SEM (cell line): Measurements from ENCODE around the gene DDX27.

- PRO-cap, result no peak
Measured at GRCh38 chr20:47712958-47713686, 72.2 kb downstream of the SULF2 start.

DNA sequence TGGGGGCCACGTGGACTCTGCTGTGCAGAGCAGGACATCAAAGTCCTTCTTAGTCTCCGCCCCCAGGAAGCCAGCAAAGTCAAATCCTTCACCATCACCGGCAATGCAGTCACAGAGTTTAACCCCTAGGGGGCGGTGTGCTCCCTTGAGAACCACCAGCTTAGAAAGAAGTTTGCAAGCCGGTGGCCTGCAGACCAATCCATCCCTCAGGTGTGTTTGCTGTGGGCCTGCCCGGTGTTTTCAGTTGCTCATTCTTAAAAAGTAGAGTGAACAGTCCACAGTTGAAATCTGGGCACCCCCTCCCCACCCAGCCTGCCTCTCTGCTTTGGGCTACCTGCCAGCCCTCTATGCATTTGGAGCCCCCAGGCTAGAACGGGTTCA is 59.9 kb downstream of the SULF2 start:
- PRO-cap, result no peak

GRCh38 chr20:48192237-48192644 is 407.0 kb upstream of the SULF2 start:
- PRO-cap, result no peak

- PRO-cap, result no peak
Measured at GRCh38 chr20:48750463-48750877, 77.3 kb downstream of the PREX1 start.

GRCh38 chr20:48764806-48765235 is 63.0 kb downstream of the PREX1 start:
- PRO-cap, result no peak

DNA sequence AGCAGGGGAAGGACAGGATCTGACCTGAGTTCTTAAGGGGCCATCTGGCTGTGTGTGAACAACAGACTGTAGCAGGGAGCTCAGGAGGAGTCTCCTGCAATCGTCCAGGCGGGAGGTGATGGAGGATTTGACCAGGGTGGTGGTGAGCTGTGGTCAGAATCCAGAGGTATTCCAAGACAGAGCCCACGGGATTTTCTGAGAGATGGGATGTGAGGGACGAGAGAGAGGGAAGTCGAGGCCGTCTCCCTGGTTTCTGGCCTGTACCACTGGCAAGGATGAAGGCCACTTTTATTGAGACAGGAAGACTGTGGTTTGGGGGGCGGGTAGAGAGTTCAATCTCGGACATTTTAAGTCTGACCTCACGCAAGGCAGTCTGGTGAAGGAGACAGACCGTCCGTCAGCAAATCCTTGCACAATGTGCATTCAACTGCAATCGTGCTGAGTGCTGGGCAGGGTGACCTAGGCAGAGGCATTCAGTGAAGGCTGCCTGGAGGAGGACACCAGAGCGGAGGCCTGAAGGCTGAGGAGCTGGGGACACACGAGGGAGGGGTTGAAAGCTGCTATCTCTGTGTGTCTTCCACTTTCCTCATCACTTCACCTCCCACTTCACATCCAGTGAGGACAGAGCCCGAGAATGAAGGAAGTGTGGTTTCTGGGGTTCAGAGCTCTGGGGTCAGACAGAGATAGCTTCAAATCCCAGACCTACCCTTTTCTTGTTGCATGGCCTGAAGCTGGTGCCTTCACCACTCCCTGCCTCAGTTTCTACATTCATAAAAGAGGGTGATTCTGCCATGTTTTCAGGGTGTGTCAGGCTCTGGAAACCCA is 53.8 kb downstream of the PREX1 start:
- PRO-cap, result no peak

DNA sequence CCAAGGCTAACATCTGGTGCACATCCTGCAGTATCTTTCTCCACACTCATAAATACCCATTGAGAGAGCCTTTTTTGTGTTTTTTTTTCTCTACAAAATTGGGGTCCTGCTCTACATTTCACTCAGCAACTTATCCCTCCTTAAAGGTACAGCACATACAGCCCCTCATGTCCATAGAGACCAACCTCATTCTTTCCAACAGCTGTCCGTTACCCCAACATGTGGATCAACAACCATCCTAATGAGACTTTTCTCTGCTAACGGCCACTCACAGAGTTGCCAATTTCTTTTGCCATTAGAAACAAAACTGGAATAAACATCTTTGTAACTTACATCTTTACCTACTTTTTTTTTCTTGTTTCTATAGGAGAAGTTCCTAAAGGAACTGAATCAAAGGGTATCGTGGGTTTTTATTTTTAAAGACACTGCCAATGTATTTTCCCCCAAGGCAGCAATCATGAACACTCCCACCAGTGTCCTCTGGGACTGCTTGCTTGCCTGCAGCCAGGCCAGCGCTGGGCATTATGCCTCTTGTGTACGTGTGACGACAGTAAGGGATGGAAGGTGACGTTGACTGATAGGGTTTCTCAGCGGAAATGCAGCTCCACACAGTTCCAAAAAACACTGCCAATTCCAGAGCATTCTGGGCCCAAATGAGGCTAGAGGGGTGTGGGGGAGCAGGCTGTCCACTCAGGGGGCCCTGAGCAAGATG is 20.4 kb downstream of the PREX1 start:
- PRO-cap, result no peak

DNA sequence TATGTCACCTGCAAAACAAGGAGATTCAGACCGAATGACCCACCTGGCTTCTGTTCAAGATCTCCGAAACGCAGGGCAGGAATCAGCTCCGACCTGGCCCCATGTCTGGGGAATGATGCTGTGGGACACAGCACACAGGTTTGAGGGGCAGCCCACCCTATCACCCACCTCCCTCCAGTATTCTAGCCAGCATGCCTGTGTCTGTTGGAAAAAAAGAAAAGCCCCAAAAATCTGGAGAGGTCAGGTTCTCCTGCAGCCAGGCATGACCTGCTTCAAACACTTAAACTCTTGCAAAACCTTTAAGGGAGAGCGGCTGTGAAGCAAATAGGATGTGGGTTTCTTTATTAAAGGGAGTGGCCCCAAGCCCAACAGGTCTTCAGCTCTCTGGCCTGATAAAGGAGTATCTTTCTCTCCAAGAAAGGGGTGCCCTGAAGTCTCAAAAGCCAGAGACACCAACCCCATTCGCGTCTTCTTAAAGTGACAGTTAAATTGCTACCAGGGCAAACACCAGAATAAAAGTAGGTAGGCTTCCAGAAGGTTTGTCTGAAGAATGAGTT is 6.4 kb downstream of the PREX1 start:
- PRO-cap, result no peak

DNA sequence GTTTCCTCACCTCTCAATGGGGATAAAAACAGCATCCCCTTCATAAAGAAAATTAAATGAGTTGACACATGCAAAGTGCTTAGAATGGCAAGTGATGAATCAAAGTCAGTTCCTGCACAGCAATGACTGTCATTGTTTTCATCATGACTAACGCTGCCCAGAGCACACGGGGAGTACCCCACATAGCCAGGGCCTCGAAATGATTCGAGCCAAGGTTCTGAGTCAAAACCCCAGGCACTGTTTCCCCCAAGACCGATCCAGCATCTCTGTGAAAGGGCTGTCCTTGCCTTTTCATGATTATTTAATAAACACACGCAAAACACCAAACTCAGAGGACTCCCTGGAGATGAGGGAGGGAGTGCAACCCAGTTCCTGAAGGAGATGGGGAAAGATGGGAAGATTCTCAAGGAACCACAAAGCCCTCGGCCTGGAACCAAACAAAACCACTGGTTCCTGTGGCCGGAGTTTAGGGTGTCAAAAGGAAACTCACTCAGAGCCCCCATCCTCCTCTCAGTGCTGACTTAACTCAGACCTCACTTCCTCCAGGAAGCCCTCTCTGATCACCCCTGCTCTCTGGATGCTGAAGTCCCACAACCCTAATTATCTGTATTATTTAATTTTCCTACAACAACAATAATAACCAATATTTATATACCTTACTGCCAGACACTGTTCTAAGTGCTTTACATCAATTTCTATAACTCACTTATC is 3.7 kb downstream of the PREX1 start:
- PRO-cap, result no peak

- PRO-cap, result unidirectional peak, plus-strand start at chr20:48827018; bidirectional peak, plus-strand start at chr20:48827206, minus-strand start at chr20:48827168; bidirectional peak, plus-strand start at chr20:48827636, minus-strand start at chr20:48827645
Measured at GRCh38 chr20:48826776-48827761, 730 bp downstream of the PREX1 start.

- PRO-cap, result no peak
Measured at GRCh38 chr20:48910134-48910978, 11.2 kb upstream of the ARFGEF2 start.

DNA sequence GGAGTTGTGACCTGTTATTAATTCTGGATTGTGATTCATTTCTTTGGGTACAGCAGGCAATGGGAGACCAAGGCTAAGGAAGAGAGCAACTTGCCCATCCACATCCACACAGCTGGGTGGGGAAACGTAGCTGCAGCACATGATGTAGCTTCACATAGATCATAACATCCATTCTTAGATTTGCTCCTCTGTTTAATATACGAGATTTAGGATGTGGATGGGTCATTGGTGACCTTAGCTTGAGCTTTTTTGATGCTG is 5.2 kb downstream of the ARFGEF2 start:
- PRO-cap, result no peak

DNA sequence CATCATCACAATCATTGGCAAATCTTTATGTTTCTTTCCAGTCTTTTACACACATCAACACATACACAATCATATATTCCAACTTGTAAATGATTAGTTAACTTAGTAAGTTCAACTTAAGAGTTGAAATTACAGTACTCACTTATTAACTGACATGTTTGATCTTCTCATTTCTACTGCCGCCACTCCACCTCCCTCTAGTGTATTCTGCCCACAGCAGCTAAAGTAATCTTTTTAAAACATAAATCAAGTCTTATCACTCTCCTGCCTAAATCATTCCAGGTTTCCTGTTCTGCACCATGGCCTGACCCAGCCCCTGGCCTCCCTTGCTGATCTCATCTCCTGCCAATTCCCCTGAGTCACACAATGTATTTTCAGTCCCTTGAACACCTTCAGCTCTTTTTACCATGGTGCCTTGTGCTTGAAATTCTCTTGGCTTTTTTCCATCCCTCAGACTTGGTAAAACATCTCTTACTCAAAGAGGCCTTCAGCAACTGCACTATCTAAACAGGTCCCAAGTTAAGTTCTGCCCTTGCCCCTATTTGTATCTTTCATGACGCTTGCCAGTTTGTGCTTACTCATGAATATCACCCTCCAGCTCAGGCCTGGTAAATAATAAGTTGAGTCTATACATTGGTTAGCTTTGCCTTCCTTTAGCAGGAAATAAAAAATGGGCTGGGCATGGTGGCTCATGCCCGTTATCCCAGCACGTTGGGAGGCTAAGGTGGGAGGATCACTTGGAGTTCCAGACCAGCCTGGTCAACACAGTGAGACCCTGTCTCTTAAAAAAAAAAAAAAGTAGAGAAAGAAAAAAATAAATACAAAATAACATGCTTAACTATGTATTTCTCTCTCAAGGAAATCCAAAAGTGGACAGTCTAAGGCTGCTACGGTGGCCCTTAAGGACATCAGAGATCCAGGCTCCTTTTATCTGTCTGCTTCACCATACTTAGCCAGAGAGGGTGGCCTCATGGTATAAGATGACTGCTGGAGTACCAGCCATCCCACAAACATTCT is 62.1 kb downstream of the ARFGEF2 start:
- PRO-cap, result no peak

GRCh38 chr20:49103676-49104797 is 57.9 kb downstream of the CSE1L start:
- PRO-cap, result no peak

DNA sequence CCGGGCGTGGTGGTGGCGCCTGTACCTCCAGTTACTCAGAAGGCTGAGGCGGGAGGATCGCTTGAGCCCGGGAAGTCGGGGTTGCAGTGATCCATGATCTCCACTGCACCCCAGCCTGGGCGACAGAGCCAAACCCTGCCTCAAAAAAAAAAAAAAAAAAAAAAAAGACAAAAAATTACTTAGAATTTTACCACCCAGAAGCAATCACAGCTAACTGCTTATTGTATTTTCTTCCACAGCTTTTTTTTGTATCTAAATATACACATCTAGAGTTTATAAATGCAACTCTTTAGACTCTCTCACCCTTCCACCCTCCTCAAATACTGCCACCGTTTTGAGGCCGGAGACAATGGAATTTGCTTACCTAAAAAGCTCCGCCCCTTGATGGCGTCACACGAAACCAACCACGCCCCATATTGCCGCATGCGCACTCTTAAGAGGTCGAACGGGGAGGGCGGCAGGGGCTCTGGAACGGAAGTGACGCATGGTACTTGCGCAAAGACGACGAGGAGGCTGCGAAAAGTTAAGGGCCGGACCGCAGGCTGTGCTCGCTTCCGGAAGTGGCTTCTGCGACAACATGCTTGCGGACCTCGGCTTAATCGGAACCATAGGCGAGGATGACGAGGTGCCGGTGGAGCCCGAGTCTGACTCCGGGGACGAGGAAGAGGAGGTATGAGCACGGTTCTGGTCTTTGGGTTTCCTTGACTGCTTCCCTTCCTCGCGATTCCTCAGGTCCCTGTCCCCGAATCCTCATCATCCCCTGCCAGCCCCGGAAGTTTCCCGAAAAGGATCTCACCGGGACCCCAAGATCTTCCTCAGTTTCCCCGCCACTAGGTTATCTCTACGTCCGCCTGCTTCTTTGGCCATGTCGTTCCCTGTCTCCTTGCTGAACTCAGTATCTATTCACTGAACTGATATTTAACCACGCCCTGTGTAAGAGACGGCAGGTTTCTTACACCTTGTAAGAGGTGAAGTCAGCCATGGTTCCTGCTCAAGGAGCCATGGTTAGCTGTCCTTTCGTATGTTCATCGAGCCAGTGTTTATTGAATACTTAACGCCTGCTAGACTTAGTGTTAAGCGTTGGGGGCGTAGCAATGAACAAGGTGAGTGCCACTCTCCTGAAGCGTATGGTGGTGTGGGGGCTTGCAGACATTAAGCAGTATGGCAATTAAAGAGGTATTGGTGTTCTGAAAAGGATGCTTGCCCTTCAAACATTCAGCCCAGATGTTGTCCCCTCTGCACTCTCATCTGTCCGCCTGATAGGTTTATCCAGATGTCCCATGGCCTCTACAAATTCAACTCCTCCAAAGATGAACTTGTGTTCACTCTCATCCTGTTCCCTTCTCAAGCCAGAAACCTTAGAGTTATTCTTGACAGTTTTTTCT is at the start of gene DDX27:
TSS of gene DDX27 (plus strand) at position 545 of the 1,385 bp plus-strand sequence.
- PRO-cap, result bidirectional peak, plus-strand start at position 498 of the sequence, minus-strand start at position 336 of the sequence; unidirectional peak, minus-strand start at position 908 of the sequence; unidirectional peak, minus-strand start at position 1,042 of the sequence

DNA sequence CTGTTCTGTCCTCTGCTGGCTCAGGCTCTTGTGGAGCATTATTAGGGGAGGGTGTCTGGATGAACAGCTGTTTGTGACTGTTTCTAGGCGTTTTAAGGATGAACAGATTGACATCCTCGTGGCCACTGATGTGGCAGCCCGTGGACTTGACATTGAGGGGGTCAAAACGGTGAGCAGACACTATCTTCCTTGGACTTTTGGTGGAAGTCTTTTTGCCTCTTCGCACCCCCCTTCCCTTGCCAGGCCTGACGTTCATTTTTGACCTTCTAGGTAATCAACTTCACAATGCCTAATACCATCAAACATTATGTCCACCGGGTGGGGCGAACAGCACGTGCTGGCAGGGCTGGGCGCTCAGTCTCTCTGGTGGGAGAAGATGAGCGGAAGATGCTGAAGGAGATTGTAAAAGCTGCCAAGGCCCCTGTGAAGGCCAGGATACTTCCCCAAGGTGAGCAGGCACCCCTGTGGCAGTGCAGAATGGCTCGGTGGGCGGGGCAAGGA is 16.9 kb downstream of the DDX27 start:
- PRO-cap, result no peak

DNA sequence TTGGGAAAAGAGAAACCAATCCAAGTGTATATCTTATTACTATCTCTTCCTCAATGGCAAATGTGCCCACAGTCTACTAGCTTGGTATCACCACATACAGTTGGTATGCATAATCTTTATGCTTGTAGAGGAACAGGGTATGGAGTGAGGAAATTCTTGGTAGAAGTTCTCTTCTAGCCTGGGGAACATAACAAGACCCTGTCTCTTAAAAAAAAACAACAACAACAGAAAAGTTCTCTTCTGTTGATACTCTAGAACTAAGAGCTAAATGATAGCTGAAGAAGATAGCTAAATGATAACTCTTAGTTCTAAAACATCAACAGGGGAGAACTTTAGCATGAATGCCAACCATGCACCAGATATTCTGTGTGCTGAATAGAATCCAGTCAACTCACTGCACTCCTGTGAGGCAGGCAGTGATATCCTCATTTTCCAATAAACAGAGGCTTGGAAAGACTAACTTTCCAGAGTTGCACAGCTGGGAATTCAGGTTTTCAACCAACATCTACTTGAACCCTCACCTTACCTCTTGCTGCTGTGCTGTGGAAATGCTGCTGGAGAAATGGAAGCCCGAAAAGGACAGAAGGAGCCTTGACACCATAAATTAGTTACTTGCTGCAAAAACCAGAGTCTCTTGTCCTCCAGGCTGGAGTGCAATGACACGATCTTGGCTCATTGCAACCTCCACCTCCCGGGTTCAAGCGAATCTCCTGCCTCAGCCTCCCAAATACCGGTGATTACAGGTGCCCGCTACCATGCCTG is 25.0 kb downstream of the DDX27 start:
- PRO-cap, result no peak

- PRO-cap, result no peak
Measured at GRCh38 chr20:49248106-49248542, 28.9 kb downstream of the DDX27 start.

DNA sequence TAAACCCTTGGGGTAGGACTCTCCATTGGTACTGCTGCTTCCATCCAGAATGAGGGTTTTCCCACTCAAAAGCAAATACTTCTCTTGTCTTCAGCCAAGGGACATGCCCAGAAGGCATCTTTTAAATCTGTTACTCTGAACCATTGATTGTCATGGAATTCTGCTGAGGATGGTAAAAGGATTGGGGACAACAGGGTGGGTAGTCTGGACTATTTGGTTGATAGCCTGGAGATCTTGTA is 6.2 kb upstream of the ZNFX1 start:
- PRO-cap, result no peak

DNA sequence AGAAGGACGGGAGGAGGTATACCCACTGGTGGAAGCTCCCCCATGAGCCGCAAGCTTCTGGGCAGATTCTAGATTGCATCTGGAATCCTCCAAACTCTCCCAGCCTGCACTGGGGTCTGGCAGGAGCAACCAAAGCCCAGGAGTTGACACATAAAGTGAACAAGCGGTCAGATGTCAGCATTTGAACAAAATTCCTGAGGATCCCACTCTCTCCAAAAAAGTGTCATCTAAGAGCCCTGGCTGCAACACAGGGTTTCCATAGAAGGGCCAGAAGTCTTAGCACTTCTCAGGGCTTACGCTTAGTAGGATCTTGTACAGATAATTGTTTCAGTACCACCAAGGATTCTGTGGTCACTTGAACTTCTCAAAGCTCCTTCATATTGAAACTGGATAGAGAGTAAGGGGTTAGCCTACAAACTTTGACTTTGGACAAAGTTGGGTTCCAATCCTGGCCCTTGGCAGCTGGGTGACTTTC is 88.1 kb downstream of the KCNB1 start:
- PRO-cap, result no peak